ENCODE results near the genes MAB21L1, CCNA1, RFXAP and STOML3.

DNA sequence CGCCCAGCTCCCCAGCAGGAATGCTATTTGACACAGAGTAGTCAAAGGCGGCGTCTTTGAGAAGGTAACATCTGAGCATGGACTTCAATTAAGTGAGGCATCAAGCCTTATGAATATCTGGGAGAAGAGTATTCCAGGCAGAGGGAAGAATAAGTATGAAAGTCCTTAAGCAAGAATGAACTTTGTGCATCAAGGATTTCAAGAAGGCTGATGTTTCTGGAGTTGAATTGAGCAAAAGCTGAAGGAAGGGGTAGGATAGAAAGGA, 194.1 kb downstream of the PDS5B start:
- RRBS, result no CpG with 5 or more reads among the region's 3 CpGs

DNA sequence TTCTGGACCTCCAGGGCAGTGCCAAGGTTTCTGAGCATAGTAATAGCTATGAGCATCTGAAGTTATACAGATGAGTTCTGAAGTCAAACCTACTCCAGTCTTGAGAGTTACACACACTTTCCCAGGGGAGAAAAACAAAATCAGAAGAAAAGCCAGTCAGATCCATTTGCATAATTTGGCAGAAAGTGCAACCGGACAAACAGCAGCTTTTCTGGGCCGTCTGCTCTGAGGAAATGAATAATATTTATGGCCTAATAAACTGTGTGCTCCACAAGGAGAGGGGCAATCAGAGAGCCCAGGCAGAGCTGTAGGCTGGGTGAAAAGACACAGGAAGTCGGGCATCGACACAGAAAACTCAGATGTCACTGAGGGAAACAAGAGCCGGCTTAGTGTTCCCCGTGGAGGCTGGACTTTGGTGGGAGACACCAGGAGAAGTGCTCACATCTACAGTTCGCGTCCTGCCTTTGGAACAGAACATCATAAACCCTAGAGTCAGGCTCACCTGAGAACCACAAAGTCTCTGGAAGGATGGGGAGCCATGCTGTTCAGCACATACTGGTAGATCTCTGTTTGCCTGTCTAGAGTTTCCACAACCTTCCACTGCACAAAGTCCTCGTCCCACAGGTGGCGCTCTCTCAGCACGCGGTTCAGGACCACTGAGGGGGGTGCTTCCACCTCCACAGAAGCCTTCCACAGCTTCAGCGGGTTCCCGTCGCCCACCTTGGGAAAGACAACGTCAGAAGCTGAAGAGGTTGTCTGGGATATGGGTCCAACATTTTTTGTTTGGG, 93.3 kb downstream of the KL start:
- RRBS, result no CpG with 5 or more reads among the region's 16 CpGs

- RRBS, result no CpG with 5 or more reads among the region's 8 CpGs
Observed at GRCh38 chr13:33171929-33172867, 113.4 kb downstream of the STARD13 start.

DNA sequence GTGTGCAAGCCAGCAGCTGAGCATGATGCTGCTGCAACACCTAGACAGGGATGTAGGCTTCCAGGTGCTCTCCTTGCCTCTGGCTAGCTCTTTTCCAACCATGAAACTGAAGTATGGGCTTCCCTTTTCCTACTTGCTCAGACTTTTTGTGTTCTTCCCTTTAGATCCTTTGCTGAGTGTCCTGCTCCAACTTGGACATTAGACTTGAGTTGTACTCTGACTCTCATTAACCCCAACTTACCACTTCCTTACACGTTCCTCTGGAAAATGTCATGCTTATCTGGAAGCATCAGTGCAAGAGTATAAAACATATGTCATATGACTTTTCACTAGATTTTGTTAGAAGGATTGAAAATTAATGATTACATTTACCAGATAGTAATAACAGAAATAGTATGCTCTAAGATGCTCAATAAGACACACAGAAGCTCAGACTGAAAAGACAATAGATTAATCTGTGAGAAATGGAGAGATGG, 161.8 kb upstream of the STARD13 start:
- RRBS, result no CpG with 5 or more reads among the region's 1 CpG

DNA sequence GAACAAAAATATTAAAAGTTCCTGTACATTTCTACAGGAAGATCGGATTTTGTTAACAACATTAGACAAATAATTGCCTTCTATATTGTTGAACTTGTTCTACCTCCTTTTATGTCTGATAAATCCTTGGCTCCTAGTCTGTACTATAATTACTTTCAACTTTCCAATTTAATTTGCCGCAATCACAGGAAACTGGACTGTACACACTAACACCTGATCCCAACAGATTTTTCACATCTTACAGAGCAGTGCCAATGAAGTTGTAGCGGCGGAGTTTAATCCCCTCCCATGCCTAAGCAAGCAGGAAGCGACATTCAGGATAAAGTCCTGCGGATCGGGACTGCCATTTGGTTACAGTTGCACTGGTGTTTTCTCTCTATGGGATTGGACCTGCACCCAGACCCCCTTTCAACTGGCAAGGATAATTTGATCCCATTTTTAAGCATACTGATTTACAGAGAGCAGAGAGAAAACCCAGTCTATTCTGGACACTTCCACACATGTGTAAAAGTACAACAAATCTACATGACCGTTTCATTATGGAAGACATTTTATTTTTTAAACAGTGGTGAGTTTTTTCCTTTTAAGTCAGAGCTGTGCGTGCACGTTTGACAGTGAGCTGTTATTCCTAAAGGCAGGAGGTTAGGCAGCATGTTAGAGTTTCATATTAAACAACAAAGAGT, 141.9 kb upstream of the RFC3 start:
- RRBS, result no CpG with 5 or more reads among the region's 10 CpGs

DNA sequence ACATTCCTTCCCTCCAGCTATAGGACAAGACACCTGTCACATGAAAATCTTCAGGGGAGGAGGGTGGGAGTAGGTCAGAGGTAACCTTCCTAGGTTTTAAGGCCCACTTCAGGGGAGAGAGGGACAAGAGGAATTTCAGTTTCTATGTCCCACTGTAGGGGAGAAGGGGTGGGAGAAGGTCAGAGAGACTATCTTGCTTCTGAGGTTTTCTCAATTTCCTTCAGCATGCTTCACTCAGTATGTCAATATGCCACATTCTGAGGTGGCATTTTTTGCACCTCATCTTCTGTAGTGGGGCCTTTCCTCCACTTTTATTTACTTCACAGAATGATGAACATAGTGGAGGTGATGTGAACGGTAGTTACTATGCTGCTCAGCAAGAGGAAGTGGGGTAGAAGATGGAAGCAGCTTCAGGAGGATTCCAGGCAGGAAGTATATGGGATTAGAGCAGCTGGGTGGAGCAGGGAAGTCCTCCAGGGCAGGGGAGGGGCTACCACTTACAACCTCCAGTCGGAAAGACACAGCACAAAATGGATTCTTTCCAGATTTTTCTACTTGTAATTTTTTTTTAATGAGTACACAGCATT, 73.0 kb upstream of the RFC3 start:
- RRBS, result no CpG with 5 or more reads among the region's 2 CpGs

DNA sequence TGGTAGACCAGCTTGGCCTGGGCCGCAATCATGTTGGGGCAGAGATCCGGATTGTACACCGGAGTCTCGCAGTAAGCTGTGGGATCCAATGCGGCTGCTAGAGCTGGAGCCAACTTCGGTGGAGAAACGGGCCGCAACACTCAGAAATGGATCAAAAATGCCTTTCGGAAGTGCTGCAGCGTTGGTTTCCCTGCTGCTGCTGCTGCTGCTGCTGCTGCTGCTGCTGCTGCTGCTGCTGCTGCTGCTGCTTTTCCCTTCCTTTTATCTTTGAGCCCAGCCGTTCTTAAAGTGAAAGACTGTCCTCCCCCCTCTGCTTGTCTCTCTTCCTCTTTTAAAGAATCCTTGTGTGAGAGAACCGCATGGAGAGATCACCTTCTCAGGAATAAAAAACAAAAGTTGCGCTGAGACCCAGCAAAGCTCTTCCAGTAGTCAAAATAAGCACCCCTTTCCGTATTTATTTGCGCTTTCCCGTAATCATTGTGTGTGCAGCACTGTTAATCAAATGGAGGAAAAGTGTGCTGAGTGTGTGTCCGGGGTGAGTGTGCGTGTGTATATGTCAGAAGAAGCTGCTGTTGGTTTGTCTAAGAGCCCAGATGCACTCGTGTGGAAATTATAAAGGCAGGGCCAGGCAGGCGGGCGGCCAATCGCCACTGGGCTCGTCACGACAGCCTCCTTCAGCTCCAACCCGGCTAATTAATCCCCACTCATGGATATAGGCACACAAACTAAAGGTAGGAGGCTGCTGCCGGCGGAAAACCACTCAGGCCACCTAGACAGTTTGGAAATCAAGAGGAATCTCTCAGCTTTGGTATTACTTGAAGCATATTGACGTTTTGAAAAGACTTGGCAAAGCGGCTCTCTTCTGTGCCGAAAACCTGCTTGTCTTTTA, at the start of gene MAB21L1:
Gene MAB21L1 (minus strand): TSS at position 583 of the 889 bp plus-strand sequence.
- RRBS, result 2% methylated on average over 2 of the region's 30 CpGs

DNA sequence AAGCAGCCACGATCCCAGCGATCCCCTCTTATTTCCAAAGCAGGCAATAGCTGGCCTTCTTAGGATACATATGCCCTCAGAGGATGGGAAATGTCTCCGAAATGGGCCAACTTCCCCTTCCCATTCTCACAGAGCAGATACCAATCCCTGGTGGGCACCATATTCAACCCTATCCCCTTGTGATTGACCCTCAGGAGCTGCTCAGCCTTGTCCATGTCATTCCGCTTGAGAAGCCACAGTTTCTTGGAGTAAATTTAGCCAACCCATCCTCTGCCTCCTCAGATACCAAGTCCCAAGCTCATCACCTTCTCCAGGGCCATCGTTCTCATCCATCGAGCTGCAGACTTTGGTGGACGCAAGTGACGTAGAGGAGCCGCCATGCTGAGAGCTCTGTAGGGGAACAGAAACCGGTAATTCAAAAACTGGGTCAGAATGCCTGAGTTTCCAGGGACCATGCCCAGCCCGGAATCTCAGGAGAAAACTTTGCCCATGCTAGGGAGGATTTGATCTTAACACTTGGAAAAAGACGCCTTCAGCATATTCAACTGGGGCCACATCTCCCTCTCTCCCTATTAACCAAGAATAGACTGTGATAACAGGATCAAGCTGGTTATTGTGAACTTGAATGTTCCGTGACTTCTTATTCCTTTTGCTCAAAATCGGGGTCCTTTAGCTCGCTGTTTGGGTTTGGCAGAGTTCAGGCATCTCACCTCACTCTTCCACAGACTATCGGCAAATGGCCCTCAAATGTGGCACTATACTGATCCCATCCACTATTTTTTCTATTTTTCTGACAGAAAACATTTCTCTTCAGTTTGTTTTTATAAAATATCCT, 292.2 kb downstream of the DCLK1 start:
- RRBS, result no CpG with 5 or more reads among the region's 16 CpGs

GRCh38 chr13:35862334-35863028, 268.7 kb downstream of the DCLK1 start:
- RRBS, result no CpG with 5 or more reads among the region's 6 CpGs

- RRBS, result no CpG with 5 or more reads among the region's 19 CpGs
Observed at GRCh38 chr13:36430508-36431023, 1.7 kb upstream of the CCNA1 start.

- RRBS, result 5% methylated on average over 47 of the region's 62 CpGs
Observed at GRCh38 chr13:36432052-36432793, at the start of gene CCNA1. Gene CCNA1 (plus strand): TSS chr13:36432495.

GRCh38 chr13:36818701-36819871, at the start of gene RFXAP:
Gene RFXAP (plus strand): TSS chr13:36819222.
- RRBS, result 2% methylated on average over 42 of the region's 89 CpGs

DNA sequence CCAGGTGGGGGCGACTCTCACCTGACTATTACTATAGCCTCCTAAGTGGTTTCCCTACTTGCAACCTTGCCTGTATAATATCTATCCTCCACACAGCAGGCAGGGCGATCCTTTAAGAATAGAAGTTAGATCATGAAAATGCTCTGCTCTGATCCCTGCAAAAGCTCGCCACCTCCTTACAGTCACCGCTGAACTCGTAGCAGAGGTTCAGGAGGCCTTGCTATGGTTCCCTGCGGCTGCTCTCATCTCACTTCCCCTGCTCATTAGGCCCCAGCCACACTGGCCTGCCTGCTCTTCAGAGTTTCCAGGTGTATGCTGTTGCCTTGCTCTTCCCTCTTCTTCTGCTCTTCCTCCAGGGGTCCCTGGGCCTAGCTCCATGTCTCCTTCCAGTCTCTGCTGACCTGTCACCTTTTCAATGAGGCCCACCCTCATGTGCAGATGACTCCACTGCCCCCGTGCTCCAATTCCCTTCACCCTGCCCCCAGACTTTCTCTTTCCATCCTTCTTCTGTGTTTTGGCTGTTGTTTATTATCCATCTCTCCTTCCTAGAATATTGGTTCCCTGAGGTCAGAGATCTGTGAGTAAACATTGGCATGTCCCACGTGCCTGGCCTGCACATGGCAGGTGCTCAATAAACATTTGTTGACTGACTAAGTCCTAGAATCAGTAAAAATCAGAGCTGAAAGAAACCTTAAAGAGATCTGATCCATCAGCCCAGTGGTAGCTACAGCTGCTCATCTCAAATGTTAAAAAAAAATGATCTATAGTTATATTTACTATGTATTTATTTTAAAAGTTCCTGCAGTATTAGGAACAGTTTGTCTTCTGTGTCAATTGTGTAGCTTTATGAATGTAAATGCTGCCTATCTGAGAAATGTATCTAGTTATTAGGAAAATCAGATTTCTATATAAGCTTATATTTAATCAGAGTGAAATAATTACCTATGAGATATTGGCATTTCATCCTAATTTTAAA, 32.2 kb downstream of the RFXAP start:
- RRBS, result no CpG with 5 or more reads among the region's 8 CpGs

DNA sequence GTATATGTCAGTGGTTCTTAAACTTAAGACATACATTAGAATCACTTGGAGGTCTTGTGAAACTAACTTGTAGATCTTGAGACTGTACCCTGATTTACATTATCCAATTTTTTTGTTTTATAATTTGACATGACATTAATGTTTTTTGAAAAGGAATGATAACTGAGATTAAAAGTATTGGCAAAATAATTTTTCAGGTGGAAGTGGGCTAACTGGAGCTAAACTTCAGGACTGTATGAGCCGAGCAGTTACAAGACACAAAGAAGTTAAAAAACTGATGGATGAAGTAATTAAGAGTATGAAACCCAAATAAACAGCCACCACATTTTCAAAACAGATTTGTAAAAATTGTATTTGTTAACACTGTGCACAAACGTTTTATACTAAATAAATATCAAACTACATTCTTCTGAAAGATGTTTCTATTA, 8.4 kb downstream of the EXOSC8 start:
- RRBS, result no CpG with 5 or more reads among the region's 2 CpGs

- RRBS, result no CpG with 5 or more reads among the region's 5 CpGs
Observed at GRCh38 chr13:37127705-37128364, 22.4 kb upstream of the CSNK1A1L start.

GRCh38 chr13:37144003-37144233, 38.5 kb upstream of the CSNK1A1L start:
- RRBS, result no CpG with 5 or more reads among the region's 1 CpG

DNA sequence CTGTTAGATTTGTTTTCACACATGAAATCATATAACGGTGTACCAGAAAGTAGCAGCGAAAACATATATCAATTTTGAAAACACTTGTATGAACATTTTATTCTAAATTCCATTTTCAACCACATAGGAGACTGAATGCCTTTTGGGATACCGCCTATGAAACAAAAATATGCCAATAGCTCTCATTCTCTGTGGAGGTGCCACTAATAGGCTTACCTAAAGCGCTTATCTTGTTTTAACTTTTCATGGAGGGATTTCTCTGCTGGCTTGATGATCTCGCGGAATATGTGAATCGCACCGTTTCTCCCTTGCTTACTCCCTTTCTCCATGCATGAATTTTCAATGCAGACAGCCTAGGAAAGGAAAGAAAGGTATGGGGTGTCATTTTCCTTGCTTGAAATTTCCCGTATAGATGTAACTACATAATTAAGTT, 18.2 kb downstream of the POSTN start:
- RRBS, result no CpG with 5 or more reads among the region's 9 CpGs

- RRBS, result no CpG with 5 or more reads among the region's 6 CpGs
Observed at GRCh38 chr13:37715665-37716145, 117.1 kb upstream of the POSTN start.

- RRBS, result no CpG with 5 or more reads among the region's 17 CpGs
Observed at GRCh38 chr13:38363465-38364071, 13.9 kb downstream of the UFM1 start.

GRCh38 chr13:38990532-38991138, at the start of gene STOML3:
Gene STOML3 (minus strand): TSS chr13:38990831.
- RRBS, result no CpG with 5 or more reads among the region's 2 CpGs